Measurements from ENCODE around the gene UBE2L5.

DNA sequence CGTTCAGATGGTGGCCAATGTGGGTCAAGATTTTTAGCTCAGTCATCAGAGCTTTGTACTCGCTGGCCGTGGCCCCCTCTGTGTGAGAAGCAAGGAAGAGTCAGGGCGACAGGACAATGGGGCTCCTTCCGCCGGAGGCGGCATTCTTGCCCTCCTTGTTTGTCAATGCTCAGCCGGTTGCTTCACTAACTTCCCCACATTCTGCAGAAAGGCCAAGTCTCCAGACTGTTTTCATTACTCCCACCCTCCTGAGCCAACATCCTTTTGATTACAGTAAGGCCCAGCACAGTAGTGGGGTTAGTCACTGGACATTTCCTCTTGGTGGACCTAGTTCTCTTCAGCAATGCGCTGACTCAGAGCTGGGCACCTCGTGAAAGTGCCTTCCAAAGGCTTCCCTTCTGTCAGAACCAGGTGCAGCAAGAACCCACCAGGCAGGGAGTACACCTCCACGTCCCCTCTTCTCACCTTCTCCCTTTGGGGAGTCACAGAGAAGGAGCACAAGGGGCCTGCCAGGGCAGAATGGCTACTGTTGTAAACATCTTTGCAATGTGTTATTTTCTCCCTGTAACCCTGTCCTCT, 165.2 kb downstream of the FLT1 start:
- RRBS, result 0% methylated on average over 1 of the region's 11 CpGs

- RRBS, result no CpG with 5 or more reads among the region's 2 CpGs
Measured at GRCh38 chr13:28416204-28416616, 78.7 kb downstream of the FLT1 start.

DNA sequence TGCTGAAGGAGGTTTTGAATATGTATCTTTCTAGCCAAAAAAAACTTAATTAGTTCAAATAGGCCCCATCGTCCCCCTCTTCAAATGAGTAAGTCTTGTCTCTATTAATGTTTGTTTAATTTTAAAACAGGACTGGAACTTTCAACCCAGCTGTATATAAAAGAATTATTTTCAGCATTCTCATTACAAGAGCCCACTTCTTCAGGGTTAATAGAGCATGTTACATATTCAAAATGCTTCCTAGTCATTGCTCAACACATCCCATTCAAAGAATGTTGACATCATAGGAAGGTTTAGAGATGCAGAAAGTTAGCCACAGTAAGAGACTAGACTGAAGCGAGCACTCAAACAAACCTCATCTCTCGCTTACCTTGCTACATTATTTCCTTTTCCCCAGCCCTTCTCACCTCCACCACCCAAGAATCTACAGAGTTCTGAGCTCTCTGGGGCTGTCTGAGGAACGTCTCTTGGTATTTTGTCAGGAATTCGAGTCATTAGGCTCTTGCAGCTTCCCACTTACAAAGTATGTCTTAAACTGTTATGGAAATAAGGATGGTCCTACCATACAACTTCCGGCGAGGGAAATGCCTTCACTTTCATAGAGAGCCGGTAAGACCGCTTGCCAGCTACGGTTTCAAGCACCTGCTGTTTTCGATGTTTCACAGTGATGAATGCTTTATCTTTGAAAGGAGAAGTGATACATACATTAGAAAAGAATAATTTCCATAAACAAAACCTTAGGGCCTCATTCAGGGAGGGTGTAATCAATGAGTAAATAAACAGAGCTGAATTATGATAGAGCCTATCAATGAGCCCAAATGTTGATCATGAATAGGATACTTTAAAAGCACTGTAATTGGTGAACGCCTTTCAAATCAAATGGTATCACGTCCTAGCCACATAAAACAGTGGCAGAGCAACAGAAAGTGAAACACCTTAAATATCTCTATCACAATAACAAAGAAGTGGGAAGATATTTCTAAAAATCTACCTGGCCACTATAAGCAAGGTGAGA, 65.1 kb downstream of the FLT1 start:
- RRBS, result no CpG with 5 or more reads among the region's 13 CpGs

- RRBS, result no CpG with 5 or more reads among the region's 6 CpGs
Measured at GRCh38 chr13:28501546-28501995, 6.6 kb upstream of the FLT1 start.

GRCh38 chr13:28505385-28506039, 10.6 kb upstream of the FLT1 start:
- RRBS, result no CpG with 5 or more reads among the region's 7 CpGs

DNA sequence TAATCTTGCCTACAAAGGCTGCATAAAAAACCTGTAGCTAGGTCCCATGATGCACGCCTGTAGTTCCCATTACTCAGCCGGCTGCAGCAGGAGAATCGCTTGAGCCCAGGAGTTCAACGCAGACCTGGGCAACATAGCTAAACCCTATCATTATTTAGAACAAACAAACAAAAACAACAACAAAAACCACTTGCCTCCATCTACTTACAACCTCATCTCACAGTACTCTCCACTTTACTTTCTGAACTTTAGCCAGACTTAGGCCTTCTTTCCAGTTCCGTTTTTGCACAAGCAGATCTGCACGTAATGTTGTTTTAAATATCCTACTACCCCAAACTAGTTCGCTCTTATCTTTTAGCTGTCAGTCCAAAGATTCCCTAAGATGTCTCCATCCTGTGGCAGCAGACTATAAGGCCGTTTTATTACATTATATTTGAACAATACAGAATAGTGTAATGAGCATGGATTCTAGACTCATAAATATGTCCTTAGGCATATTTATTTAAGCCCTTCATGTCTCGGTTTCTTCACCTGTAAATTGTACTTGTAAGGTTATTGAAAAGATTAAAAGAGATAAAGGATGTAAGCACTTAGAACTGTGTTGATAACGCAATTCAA, 933 bp upstream of the POMP start:
- RRBS, result no CpG with 5 or more reads among the region's 10 CpGs

GRCh38 chr13:28693522-28694147, 25.1 kb downstream of the SLC46A3 start:
- RRBS, result no CpG with 5 or more reads among the region's 10 CpGs

- RRBS, result no CpG with 5 or more reads among the region's 39 CpGs
Measured at GRCh38 chr13:28754553-28755673, 36.1 kb upstream of the SLC46A3 start.

DNA sequence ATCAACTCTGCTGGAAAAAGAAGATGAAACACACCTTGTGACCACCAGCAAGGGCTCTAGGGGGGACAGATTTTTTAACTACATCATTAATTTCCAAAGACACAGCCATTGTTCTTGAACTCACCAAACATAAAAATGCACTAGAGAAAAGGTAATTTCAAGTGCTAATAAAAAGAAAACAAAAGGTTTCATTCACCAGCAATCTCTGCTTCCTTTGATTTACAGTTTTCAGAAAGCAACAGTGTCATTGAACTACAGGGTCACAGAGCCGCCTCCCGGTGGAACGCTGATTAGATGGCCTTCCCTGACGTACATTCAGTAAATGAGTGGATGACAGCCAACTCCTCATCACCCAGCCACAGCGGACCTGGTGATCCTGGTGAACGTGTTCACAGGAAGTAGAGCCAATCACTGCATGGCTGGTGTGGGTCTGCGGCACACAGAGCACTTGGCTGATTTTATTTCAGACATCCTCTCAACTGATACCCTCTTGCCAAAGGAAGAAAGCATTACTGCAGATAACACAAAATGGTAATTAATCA, 83.8 kb upstream of the SLC7A1 start:
- RRBS, result no CpG with 5 or more reads among the region's 7 CpGs

DNA sequence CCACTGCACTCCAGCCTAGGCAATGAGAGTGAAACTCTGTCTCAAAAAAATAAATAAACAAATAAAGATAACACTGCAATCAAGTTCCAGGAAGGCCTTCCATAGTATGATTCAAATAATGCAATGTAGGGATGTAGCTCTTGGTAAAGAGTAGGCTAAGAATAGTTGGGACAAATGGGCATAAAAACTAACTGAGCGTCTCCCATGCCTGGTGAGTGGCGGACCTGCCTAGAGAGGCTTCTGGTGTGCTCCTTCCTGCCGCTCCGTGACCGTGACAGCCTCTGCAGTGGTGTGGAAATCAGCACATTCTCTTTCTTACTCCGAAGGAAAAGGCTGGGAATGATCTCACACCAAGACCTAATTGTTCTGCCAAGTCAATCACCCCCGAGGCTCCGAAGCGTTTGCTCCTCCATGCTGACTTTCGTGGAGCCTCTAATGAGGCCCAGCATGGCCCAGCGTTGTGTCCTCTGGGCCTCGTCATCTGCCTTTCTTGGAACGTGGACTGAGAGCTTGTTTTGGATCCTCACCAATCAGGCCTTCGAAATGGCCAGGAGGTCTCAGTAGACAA, 107.3 kb downstream of the UBL3 start:
- RRBS, result no CpG with 5 or more reads among the region's 14 CpGs

GRCh38 chr13:29924478-29925175, 74.2 kb upstream of the UBL3 start:
- RRBS, result no CpG with 5 or more reads among the region's 11 CpGs

GRCh38 chr13:30341786-30342783, 34.7 kb upstream of the KATNAL1 start:
- RRBS, result no CpG with 5 or more reads among the region's 15 CpGs

- RRBS, result no CpG with 5 or more reads among the region's 10 CpGs
Measured at GRCh38 chr13:30388628-30389107, 33.6 kb upstream of the UBE2L5 start.

GRCh38 chr13:30422334-30422597, at the start of gene UBE2L5:
UBE2L5 (plus strand) TSS chr13:30422493.
- RRBS, result 3% methylated on average over 7 of the region's 24 CpGs

- RRBS, result no CpG with 5 or more reads among the region's 6 CpGs
Measured at GRCh38 chr13:30681710-30682293, 53.5 kb upstream of the ALOX5AP start.

GRCh38 chr13:30745932-30746316, 10.6 kb downstream of the ALOX5AP start:
- RRBS, result no CpG with 5 or more reads among the region's 7 CpGs

GRCh38 chr13:30792635-30793004, 57.3 kb downstream of the ALOX5AP start:
- RRBS, result no CpG with 5 or more reads among the region's 8 CpGs

DNA sequence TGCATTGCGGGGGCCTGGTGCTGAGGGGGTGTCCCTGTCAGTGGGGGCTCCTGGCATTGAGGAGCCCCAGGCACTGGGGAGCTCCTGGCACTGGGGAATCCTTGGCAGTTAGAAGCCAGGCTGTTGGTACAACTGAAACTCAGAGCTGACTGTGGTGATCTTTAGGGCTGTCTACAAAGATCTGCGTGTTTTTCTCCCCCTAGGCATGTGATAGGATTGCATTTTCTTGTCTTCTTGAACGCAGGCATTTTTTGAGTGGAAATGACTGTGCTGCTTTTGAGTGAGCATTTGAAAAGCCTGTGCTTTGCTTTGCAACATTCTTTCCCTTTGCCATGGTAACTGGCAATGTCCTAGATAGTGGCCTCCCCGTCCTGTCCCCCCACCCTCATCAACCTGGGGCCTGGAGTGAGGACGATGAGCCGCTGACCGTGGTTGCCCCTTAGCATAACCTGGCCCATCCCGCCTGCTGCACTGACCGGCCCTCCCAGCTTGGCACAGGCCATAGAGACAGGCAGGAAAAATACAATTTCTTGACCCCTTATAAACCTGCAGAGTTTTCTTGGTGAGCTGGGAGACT, 72.0 kb upstream of the MEDAG start:
- RRBS, result no CpG with 5 or more reads among the region's 9 CpGs

DNA sequence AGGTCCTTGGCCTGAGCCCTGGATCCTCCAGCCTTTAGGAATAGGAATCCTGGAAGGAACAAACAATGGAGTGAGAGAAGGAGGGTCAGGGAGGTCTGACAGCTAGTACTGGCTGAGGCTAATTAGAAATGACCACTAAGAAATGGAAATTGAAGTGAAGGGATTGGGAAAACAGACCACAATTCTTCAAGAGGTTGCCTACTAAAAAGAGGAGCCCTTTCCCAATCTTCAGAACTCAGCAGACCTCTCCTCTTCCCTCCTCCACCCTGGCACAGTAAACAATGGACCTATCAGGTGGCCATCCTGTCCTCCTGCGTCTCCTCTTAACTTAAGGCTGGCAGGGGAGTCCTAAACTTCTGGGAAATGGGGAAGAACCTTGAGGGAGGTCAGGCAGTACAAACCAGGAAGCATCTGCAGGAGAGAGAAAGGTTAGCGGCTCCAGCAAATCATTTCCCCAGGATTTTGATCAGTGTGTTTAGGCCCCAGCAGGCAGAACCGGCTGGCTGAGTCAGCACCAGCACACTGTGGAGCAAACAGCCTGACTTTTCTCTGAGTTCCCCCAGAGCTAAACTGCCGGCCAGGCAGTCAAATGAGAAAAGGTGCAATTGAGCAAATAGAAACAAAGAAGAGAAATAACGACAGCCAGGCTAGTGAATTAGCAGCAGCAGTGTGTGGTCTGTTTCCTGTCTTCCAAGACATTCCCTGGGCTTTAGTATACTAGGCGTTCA, 46.9 kb upstream of the MEDAG start:
- RRBS, result 4% methylated on average over 2 of the region's 6 CpGs

- RRBS, result no CpG with 5 or more reads among the region's 4 CpGs
Measured at GRCh38 chr13:30880560-30881311, 25.3 kb upstream of the MEDAG start.

All from non-pigmented ciliary epithelial cell (primary cell).